HTERT-HM (cell line): ENCODE results near the genes MTFR1L and ZNF593OS.

DNA sequence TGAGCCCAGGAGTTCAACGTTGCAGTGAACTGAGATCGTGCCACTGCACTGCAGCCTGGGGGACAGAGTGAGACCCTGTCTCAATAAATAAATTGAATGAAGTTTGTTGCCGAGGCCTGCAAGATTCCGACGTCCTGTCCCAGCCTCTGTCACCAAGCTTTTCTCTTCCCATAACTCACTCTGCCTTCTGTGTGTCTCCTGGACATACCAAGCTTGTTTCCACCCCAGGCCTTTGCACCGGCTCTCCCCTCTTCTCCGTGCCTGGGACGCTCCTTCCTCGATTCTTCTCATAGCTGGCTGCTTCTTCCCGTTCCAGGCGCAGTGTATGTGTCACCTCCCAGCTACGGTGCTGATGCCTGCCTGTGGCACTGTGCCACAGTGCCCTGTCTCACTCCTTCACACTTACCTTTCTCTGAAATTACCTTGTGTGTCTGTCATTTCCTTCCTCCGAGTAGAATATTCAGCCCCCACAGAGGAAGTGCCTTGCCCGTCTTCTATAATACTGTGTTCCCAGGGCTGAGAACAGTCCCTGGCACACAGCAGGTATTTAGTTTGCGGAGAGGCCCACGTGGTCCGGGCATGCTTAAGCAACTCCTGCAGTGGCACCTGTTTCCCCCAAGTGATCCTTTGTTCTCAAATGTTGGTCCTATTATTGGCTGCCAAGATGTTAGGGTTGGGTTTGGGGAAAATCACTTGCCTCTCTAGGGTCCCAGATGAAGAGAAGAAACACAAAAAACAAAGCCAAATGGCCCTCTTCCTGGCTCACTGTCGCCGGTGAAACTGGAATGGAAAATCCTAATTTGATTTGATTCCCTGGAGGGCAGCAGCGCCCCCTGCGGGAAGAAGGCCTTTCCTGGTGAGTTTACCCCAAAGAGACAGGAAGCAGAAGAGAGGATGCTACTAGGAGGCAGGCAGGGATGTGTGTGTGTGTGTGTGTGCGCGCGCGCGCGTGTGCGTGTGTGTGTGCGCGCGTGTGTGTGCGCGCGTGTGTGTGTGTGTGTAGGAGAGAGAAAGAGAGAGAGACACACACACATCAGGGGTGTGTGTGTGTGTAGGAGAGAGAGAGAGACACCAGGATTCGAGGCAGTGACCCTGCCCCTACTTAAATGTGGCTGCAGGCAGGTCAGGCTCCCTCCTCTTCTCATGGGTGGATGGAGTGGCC lies 3.4 kb upstream of the SELENON start:
- RRBS: no CpG with 5 or more reads among the region's 35 CpGs

- RRBS: under 1% methylated on average over 39 of the region's 98 CpGs
Observed at GRCh38 chr1:25819493-25820524, at the start of gene MTFR1L. TSS of gene MTFR1L (plus strand) at chr1:25819954.

DNA sequence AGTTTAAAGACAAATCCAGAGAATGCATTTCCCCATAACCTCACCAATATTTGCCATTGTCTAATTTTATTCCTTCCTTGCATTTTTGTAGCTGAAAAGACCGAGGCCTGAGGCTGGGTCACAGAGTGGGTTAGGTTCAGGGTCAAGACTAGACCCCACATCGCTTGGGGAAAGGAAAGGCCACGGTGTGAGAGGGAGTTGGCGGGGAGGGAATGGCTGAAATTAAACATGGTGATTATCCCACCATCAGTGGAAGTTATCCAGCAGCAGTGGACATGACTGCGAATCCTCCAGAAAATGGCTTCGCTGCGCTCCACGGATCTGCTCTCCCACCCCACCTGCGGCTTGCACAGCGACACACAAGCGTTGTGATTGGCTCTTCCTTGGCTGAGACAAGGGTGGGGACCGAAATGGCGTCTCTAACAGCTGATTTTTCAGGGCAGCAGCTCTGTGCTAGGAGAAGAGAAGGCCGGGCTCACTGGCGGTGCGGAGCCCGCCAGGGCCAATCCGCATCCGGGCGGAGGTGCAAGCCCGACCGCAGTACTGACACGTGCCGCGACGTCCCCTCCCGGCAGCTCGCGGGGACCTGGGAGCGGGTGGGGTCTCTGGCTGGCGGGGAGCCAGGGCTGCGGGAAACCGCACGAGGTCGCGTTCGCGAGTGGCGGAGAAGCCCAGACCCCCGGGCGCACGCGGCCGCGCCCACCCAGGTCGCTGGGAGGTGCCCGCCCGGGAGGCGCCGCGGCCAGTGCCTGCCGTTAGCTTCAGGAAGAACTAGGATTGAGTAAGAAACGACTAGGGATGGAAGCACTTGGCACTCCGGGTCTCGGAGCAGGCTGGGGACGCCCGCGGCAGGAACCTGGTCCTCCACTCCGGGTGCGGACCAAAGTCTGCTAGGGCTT lies 16.3 kb upstream of the STMN1 start:
- RRBS: 4% methylated on average over 43 of the region's 60 CpGs

- RRBS: no CpG with 5 or more reads among the region's 27 CpGs
Observed at GRCh38 chr1:26036295-26037262, 9.3 kb downstream of the SLC30A2 start.

DNA sequence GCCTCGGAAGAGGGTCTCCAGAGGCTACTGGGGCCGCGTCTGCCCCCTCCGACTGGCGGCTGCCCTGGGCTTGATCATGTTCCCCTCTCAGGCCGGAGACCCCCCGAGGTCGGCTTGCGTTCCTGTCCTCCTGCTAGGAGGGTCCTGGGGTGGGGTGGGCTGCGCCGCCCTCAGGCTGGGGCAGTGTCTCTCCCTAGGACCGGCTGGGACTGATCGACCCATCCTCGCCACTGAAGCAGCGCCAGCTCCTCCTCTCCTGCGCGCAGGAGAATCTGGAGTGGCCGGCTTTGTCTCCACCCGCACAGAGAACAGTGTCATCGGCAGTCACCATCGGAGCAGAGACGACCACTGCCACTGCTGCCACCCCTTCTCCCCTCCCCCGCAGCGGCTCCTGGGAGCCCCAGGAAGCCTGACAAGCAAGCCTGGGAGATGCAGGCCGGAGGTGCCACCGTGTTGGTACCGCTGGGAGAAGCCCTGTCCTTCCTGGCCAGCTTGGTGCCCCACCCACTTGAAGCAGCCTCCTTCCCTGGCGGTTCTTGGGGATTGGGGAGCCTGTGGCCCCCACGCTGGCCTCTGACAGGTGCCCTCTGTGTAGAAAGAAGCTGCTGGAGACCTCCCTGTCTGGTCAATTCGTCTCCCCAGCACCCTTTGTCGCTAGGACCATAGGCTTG lies 696 bp upstream of the SLC30A2 start:
- RRBS: 3% methylated on average over 10 of the region's 31 CpGs

DNA sequence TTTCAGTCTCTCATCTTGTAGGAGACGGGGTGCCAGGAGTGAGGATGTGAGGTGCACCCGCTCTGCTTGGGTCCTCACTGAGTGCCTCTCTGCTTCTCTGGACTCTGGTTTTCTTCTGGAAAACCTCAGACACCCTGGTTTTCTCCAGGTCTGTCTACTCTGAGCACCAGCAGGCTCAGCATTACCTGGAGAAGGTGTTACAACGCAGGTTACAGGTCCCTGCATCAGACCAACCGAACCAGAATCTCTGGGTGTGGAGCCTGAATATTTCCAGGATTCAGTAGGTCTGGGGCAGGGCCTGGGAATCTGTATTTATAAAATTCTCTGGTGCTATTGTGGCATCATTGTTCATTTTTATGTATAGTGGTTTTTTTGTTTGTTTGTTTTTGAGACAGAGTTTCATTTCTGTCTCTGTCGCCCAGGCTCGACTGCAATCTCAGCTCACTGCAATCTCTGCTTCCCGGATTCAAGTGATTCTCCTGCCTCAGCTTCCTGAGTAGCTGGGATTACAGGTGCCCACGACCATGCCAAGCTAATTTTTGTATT lies 1.4 kb upstream of the SLC30A2 start:
- RRBS: no CpG with 5 or more reads among the region's 8 CpGs

GRCh38 chr1:26110648-26111475 lies 762 bp upstream of the PDIK1L start:
- RRBS: under 1% methylated on average over 15 of the region's 83 CpGs

DNA sequence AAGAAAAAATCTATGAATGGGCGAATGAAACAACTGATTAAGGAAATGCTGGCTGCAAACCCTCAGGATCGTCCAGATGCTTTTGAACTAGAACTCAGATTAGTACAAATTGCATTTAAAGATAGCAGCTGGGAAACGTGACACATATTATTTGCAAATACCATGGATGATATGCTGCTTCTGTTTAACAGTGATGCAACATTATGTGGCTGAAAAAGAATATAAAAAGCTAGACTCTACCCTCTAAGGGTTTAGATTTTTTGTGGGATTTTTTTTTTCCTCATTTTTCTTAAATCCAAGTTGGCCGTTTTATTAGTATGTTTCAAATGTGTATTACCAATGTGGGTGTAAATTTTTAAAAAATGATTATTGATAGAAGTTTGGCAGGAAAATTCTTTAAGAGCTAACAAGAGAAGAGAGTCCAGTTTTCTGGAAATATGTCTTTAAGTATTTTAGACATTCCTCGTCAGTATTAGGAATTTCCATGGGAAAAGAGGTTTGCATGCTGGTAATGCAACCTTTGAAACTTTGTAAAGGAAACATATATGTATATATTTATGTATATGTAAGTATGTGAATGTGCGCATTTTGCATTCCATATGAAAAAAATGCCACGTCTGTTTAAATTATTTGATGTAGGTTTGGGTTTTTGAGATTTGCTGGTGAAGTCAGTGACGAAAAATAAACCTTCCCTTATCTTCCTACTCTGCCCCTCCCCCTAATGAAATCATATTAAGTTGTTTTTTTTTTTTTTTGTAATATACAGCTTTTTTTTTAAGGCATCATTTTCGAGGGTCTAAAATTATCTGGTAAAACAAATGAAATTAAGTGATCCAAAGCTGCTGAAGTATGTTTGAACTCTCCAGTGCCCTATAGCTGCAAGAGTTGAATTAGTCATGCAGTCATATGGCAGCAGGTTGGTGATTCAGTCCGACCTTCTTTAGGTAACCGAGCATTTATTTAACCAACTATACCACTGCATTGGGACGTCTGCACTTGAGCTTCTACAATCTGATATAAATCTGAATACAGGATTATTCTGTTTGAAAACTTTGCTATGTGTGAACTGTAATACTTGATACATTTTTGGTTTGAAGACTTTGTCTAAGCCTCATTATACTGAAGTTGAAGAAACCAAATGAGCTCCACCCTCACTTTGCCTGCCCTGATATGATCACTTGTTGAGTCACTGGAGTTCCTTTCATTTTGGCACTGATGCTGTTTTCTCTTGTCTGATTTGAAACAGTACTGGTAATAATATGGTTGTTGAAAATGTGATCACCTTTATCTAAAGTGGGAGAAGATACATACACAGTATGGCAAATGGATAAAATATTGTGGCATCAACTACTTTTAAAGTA lies 11.3 kb downstream of the PDIK1L start:
- RRBS: no CpG with 5 or more reads among the region's 12 CpGs

DNA sequence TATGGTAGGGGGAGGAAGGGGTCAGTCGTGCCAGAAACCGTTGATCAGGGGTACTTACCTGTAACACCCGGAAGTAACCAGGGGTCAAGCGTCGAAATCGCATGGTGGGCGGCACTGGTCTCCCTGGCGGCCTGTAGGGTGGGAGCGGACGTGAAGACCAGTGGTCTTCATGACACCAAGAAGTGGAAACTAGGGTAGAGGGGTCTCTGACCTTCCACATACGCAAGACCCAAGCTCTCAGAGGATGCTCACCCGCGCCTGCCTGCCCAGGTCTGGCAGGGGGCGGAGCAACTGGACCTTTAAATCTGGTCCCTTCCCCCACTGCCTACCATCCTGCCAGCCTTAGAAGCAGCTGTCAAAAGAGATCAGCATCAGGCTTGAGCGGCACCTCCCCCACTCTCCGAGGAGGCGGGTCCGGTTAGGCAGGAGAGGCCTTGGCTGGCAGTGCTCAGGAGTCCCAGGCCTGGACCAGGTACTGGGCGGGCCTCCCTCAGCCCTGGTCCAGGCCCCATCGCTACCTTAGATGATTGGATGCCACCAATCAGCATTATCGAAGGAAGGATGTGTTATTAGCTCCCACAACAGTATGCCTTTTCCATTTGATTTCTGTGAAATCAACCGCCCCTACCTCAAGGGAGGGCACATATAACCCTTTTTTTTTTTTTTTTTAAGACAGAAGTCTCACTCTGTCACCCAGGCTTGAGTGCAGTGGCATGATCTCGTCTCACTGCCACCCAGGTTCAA lies at the start of gene ZNF593OS:
ZNF593OS (minus strand) TSS at position 274 of the 744 bp plus-strand sequence.
- RRBS: no CpG with 5 or more reads among the region's 23 CpGs

DNA sequence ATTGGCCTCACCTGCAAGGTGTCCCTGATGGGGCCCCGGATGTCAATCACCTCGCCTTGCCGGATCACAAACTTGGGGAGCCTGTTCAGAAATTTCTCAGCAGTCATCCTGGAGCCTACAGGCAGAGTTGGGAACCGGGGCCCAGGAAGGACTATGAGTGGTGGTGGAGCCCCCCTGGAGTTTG lies 4.1 kb downstream of the SH3BGRL3 start:
- RRBS: 95% methylated on average over 2 of the region's 4 CpGs

GRCh38 chr1:26288556-26288984 lies 8.7 kb downstream of the SH3BGRL3 start:
- RRBS: no CpG with 5 or more reads among the region's 3 CpGs

GRCh38 chr1:26305521-26306037 lies 857 bp downstream of the UBXN11 start:
- RRBS: no CpG with 5 or more reads among the region's 7 CpGs

- RRBS: no CpG with 5 or more reads among the region's 15 CpGs
Observed at GRCh38 chr1:26363679-26364149, 8.8 kb downstream of the ZNF683 start.

- RRBS: 6% methylated on average over 3 of the region's 15 CpGs
Observed at GRCh38 chr1:26409278-26409906, 1.2 kb upstream of the LIN28A start.

- RRBS: no CpG with 5 or more reads among the region's 3 CpGs
Observed at GRCh38 chr1:26418767-26419149, 8.1 kb downstream of the LIN28A start.

- RRBS: 2% methylated on average over 8 of the region's 76 CpGs
Observed at GRCh38 chr1:26472587-26473138, 423 bp downstream of the HMGN2 start.

GRCh38 chr1:26473139-26473352 lies 806 bp downstream of the HMGN2 start:
- RRBS: under 1% methylated on average over 13 of the region's 27 CpGs

DNA sequence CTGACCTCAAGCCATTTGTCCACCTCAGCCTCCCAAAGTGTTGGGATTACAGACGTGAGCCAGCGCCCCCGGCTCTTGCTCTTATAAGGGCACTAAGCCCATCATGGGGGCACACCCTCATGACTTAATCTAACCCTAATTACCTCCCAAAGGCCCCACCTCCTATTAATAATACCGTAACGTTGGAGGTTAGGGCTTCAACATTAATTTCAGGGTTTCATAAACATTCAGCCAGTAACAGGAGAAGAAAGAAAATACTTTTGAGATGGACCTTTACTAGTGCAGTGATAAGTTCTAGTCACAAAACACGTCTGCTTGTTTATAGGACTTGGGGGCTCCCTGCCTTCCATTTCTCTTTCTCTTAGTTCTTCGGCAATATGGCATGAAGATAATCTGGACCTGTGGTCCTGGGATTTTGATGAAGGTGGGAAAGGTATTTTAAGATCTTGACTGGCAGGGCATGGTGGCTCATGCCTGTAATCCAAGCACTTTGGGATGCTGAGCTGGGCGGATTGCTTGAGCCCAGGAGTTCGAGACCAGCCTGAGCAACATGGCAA lies 15.6 kb downstream of the ARID1A start:
- RRBS: no CpG with 5 or more reads among the region's 9 CpGs

DNA sequence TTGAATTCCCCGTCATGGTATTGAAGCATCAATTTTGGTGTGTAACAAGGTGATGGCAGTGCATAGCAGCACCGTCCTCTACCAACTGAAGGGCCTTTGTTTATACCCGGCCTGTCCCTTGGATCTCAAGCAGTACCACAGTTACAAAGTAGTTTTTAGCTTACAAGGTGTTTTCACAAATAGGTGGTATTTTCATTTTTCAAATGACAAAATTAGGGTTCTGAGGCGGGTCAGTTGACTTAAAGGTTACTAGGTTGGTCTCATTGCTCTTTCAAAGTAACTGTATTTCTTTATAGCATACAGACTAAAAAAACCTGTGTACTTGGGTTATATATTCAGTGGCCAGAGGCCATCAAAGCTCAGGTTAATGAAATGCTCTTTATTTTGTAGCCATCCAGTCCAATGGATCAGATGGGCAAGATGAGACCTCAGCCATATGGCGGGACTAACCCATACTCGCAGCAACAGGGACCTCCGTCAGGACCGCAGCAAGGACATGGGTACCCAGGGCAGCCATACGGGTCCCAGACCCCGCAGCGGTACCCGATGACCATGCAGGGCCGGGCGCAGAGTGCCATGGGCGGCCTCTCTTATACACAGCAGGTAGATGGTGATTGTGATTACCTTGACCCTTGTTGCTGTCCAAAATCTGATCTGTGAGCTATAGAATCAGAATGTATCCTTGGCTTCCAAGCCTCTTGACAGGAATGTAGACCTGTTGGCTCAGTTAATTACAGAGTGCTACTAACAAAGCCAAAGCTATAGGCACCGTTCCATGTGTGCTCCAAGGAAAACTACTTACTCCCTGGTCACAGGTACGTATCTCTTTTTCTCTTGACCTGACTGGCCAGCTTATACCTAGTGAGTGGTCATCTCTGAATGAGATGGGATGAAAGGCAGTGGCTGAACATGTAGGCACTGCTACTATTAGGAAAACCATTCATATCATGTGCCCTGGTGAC lies 33.7 kb downstream of the ARID1A start:
- RRBS: no CpG with 5 or more reads among the region's 17 CpGs

- RRBS: no CpG with 5 or more reads among the region's 6 CpGs
Observed at GRCh38 chr1:26771755-26772686, 15.7 kb upstream of the PIGV start.